Airway epithelial cell (primary cell): ENCODE results near the genes PRPS1L1 and KLHL7.

GRCh38 chr7:18027552-18028063 is at the start of gene PRPS1L1:
Gene PRPS1L1 (minus strand): TSS chr7:18027846.
- RAMPAGE, long total RNA = no peak

DNA sequence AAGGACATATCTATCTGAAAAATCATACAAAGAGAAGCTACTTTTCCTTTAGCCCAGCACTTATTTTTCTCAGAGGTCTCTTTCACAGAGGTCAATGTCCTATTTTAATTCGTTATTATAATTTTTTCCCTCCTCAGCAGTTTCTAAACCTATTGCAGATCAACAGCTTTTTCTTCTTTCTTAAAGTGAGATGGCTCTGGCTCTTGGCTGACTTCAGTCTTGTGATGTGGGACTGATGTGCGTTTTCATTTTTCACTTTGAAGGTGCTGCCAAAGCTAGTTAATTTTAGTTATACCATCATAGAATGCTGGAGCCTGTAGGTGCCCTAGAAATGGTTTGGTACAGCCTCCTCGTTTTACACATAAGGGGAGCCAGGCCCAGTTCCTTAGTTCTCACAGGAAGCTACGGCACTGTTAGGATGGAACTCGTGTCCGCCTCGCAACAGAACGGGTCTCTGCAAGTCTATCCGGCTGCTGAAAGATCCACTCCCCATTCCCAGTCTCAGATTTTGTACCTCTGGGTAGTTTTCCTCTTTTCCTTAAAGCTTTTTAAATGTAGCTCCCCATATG is 173.1 kb upstream of the PRPS1L1 start:
- RAMPAGE, long total RNA = no peak

- RAMPAGE, long total RNA = no peak
These were observed 201.3 kb upstream of the HDAC9 start for GRCh38 chr7:18294162-18294714.

- RAMPAGE, long total RNA = no peak
These were observed 35.0 kb downstream of the HDAC9 start for GRCh38 chr7:18530454-18531063.

- RAMPAGE, long total RNA = no peak
These were observed 49.1 kb upstream of the FERD3L start for GRCh38 chr7:19194167-19194881.

DNA sequence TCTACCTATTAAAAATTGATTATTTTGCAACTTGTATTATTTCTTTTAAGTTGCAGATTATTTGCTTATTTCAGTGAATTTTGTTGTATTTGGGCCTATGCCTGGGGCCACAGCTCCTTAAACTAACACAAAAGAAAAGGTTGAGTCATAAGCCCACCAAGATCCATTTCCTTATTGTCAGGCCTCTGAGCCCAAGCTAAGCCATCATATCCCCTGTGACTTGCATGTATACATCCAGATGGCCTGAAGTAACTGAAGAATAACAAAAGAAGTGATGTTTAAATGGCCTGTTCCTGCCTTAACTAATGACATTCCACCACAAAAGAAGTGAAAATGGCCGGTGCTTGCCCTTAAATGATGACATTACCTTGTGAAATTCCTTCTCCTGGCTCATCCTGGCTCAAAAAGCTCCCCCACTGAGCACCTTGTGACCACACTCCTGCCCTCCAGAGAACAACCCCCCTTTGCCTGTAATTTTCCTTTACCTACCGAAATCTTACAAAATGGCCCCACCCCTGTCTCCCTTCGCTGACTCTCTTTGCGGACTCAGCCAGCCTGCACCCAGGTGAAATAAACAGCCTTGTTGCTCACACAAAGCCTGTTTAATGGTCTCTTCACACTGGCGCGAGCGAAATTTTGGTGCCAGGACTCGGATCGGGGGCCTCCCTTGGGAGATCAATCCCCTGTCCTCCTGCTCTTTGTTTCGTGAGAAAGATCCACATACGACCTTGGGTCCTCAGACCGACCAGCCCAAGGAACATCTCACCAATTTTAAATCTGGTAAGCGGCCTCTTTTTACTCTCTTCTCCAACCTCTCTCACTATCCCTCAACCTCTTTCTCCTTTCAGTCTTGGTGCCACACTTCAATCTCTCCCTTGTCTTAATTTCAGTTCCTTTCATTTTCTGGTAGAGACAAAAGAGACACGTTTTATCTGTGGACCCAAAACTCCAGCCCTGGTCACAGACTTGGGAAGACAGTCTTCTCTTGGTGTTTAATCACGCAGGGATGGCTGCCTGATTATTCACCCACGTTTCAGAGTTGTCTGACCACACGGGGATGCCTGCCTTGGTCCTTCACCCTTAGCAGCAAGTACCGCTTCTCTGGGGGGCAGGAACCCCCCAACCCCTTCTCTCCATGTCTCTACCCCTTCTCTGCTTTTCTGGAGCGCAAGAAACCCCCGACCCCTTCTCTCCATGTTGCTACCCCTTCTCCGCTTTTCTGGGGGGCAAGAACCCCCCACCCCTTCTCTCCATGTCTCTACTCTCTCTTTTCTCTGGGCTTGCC is 96.2 kb downstream of the MACC1 start:
- RAMPAGE, long total RNA = no peak

DNA sequence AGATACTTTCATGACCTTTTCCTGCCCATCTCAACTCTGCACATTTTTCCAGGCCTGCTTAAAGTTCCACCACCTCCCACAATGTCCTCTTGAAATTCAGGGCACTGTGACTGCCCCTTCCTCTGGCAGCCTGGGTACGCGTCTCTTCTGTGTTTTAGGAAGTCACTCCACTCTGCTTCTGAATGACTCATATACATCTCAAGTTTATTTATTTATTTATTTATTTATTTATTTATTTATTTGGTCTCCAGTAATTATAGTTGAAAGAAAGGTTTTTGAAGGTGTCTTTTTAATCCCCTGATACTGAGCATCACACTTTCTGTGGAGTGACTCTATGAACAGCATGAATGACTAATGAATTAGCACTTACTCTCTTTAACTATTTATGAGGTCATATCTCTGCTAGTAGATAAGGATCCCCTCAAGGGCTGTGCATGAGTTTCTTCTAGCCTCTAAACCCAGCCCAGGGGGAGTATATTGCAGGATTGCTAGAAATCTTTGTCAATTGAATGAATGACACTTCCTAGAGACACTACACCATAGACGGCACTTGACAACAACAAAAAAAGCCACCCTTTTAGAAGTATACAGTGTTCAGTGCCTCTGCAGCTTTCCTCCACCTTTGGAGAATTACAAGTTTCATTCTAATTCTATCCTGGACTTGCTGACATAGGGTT is 2.2 kb downstream of the MACC1 start:
- RAMPAGE, long total RNA = no peak

- RAMPAGE, long total RNA = no peak
These were observed 2.0 kb upstream of the MACC1 start for GRCh38 chr7:20219021-20219728.

GRCh38 chr7:20304118-20304824 is 26.4 kb upstream of the ITGB8 start:
- RAMPAGE, long total RNA = no peak

DNA sequence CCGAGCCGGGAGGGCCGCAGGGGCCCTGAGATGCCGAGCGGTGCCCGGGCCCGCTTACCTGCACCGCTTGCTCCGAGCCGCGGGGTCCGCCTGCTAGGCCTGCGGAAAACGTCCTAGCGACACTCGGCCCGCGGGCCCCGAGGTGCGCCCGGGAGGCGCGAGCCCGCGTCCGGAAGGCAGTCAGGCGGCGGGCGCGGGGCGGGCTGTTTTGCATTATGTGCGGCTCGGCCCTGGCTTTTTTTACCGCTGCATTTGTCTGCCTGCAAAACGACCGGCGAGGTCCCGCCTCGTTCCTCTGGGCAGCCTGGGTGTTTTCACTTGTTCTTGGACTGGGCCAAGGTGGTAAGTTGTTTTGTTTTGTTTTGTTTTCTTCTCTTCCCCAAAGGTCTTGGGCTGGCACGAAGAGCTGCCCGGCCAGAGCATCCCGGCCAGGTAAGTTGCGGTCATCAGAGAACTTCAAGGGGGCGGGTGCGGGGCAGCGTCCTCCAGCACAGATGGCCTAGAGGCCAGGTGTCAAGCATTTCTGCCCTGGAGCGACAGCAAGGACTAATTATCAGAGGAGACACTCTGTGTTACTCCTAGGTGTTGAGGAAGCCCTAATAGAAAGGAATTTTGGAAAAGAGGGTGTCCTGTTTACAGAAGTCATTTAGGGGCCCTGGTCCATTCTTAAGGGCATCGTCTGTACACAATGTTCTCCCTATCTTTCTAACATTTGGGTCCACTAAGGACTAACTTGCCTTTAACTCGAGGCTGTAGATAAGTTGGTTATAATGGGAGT is 1.1 kb downstream of the ITGB8 start:
- RAMPAGE, long total RNA = start-site peak on the minus strand centred at position 162 of the sequence, 37 bp wide, 29 and 18 reads in 2 replicates

GRCh38 chr7:20442273-20442533 is 111.5 kb downstream of the ITGB8 start:
- RAMPAGE, long total RNA = no peak

DNA sequence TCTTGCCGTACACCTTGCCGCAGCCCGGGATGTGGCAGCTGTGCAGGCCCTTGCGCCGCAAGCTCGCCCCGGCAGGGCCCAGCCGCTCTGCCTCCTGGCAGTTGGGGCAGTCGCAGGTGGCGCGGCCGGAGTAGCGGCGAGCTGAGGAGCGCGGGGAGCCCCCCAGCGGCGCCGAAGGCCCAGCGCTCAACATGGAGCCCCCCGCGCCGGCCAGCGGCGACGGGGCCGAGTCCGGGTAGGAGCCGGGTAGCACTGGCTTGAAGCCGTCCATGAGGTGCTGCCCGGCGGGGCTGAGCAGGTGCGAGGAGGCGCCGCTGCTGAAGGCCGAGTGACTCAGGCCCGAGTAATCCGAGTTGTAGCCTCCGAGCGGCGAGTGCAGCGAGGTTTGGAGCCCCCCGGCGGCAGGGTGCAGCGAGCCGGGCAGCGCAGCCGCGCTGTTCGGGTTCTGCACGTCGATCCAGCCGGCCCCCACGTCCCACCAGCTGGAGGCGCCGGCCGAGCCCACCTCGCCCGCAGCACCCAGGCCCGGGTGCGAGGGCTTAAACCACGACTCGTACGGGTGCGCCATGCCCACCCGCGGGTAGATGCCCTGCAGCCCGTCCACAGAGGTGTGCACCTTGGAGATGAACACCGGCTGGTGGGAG is 1.9 kb downstream of the SP8 start:
- RAMPAGE, long total RNA = no peak

DNA sequence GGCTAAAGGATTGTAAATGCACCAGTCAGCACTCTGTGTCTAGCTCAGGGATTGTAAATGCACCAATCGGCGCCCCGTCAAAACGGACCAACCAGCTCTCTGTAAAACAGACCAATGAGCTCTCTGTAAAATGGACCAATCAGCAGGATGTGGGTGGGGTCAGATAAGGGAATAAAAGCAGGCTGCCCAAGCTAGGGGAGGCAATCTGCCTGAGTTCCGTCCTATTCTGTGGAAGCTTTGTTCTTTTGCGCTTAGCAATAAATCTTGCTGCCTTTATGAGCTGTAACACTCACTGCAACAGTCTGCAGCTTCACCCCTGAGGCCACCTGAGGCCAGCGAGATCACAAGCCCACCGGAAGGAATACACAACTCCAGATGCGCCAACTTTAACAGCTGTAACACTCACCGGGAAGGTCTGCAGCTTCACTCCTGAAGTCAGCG is 145.4 kb upstream of the CDCA7L start:
- RAMPAGE, long total RNA = no peak

DNA sequence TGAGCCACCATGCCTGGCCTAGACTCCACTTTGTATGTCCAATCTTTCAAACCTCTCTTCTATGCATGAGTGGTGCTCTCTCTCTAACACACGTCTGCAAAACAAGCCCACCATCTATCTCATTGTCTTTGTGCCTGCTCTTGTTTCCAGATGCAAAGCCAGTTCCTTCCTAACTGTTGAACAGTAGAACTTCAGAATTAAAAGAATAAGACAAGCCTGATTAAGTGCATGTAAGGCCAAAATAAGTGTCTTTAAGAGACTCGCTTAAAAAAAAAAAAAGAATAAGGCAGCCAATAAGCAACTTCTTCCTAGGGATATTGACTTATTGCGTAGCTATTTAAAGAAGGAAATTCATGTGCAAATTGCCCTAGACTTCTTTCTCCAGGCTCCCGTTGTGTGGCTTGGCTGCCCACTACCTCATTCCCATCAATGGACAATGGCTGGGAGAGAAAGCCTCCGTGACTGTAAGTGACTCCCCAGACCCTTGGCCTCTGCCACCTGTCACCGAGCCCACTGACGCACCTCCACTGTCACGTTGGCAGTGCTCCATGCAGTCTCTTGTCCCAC is 89.4 kb upstream of the STEAP1B start:
- RAMPAGE, long total RNA = no peak

- RAMPAGE, long total RNA = no peak
These were observed 5.9 kb upstream of the IL6 start for GRCh38 chr7:22720969-22721654.

DNA sequence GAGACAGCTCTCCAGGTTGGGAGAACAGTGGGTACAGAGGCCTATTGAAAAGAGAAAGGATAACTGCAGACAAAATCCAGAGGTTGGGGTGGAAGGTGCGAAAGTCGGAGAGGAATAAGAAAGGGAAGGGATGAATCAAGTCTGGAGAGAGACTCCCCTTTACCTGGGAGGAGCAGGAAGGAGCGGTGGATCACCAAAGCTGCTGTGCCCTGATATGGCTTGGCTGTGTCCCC is 56.8 kb upstream of the TOMM7 start:
- RAMPAGE, long total RNA = no peak

DNA sequence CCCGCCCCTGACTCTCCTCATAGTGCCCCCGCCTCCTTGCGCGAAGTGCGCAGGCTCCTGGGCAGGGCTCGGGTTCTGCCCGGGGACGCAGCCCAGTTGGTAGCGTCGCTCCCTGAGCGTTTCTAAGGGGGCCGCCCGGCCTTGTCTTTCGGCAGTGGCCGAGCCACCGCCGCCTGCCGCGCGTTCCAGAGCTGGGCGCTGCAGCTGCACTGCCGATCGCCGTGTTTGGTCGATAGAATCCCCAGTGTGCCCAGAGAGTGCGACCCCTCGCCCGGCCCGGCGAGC is at the start of gene KLHL7:
TSS of gene KLHL7 (plus strand) at position 71 of the 285 bp plus-strand sequence.
- RAMPAGE, long total RNA = start-site peak on the plus strand centred at position 85 of the sequence, 30 bp wide, 398 and 156 reads in 2 replicates

GRCh38 chr7:24255335-24255690 is 28.7 kb upstream of the NPY start:
- RAMPAGE, long total RNA = no peak

GRCh38 chr7:24480428-24480956 is 92.8 kb upstream of the PALS2 start:
- RAMPAGE, long total RNA = no peak

DNA sequence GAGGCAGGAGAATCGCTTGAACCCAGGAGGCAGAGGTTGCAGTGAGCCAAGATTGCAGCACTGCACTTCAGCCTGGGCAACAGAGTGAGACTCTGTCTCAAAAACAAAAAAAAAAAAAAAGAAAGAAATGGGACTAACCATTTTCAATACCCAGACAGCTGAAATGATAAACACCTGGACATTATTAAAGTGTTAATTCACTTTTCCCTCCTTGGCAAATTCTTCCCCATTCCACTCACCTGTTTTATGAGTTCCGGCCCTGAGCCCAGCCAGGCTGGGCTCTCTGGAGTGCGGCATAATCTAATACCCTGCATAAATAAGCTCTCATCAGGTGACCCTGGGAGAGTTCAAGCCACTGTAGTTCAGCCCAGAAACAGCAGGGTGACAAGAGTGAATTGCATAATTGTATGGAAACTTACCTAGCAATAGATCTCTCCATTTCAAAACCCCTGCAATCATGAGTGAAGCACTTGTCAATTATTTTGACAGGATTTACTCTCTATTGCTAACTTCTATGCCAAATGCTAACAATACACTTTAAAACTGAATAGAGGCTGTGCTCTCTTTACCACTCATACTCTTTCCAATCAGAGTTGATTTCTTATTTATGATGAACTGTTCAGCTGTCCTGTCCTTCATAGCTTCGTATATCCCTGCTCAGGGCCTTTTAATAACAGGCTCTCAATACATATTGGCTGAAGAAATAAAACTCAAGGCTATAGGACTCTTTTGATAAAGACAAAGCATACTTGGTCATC is 94.7 kb downstream of the OSBPL3 start:
- RAMPAGE, long total RNA = no peak